Metastatic Breast Carcinoma in the Brain (tissue), 10 donors: ENCODE data around the genes CGNL1 and ALDH1A2.

DNA sequence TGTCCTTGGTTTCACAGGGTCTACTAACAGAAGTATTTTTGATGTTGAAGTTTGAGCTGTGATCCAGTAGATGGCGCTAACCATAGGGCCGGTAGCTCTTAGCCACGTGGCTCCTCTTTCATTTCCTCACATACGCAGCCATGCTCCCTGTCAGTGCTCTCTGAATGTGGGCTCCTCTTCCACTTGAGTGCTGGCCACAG lies 18.4 kb upstream of the DNAAF4 start:
- PRO-cap, 10 experiments = no peak in any of the 10 experiments

GRCh38 chr15:55992868-55993476 lies 440 bp downstream of the NEDD4 start:
- PRO-cap, 10 experiments = peak in 6 of 10 experiments; most common plus-strand start chr15:55993108 (in 5); most common minus-strand start chr15:55993152 (in 2)

GRCh38 chr15:56244105-56244231 lies 289 bp upstream of the RFX7 start:
- PRO-cap, 10 experiments = no peak in any of the 10 experiments

DNA sequence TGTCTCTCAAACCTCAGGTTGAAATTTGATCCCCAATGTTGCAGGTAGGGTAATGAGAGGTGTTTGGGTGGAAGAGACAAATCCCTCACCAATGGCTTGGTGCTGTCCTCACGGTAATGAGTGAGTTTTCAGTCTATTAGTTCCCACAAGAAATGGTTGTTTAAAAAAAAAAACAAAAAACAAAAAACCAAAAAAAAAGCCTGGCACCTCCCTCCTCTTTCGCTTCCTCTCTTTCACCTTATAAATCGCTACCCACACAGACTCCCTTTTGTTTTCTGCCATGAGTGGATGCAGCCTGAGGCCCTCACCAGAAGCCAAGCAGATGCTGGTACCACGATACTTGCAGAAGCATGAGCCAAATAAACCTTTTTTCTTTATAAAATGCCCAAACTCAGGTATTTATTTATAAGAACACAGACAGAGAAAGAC lies 14.1 kb downstream of the ZNF280D start:
- PRO-cap, 10 experiments = no peak in any of the 10 experiments

GRCh38 chr15:56832188-56832581 lies 86.3 kb upstream of the TCF12 start:
- PRO-cap, 10 experiments = no peak in any of the 10 experiments

- PRO-cap, 10 experiments = no peak in any of the 10 experiments
Observed at GRCh38 chr15:57170640-57171373, 205.5 kb upstream of the CGNL1 start.

- PRO-cap, 10 experiments = no peak in any of the 10 experiments
Observed at GRCh38 chr15:57184940-57185785, 191.1 kb upstream of the CGNL1 start.

DNA sequence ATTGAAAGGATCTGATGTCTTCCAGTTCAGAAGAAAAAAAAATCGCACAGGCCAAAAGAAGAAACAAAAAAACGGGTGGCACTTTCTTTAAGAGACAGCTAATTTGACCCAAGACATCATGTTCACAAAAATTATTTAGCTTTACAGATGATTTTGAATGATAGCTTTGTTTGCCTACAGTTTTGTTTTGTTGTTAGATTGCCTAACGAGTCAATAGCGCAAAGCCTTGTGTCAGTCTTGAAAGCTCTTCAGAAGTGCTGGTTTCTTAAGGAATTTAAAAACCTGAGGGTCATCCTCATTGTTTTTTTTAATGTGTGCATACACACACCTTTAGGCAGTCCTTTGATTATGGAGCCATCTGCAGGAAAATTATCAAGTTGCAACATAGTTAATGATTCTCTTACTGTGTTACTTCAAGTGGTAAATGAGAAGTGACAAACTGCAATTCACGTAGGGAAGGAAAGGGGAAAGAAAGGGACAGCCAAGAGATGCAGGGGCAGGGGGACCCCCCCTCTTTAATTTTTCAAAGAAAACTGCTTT lies 162.6 kb upstream of the CGNL1 start:
- PRO-cap, 10 experiments = no peak in any of the 10 experiments

- PRO-cap, 10 experiments = no peak in any of the 10 experiments
Observed at GRCh38 chr15:57296781-57297228, 79.5 kb upstream of the CGNL1 start.

DNA sequence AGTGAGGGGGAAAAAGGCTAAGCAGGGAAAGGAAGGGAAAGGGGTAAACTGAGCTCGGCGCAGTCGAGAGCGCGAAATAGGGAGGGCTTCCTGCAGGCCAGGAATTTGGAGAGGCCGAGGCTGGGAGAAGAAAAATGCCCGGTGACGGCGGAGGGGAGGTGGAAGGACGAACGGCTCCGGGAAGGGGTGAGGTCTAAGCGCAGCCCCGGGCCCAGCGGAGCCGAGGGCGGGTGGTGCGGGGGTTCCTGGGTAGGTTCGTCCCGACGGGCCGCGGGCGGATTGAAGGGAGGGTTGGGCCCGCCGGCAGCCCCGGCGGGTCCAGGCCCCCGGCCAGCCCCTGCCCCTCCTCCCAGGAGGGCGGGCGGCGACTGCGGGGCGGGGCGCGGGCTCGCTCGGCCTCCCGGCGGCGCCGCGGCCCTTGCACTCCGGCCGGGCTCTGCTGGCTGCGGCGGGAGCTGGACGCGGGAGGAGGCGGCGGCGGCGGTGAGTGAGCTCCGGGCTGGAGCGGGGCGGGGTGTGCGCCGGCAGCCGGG lies at the start of gene CGNL1:
CGNL1 (plus strand) TSS at position 421 of the 533 bp plus-strand sequence.
- PRO-cap, 10 experiments = peak in 10 of 10 experiments; most common plus-strand start position 423 of the sequence (in 7); most common minus-strand start position 281 of the sequence (in 2)

DNA sequence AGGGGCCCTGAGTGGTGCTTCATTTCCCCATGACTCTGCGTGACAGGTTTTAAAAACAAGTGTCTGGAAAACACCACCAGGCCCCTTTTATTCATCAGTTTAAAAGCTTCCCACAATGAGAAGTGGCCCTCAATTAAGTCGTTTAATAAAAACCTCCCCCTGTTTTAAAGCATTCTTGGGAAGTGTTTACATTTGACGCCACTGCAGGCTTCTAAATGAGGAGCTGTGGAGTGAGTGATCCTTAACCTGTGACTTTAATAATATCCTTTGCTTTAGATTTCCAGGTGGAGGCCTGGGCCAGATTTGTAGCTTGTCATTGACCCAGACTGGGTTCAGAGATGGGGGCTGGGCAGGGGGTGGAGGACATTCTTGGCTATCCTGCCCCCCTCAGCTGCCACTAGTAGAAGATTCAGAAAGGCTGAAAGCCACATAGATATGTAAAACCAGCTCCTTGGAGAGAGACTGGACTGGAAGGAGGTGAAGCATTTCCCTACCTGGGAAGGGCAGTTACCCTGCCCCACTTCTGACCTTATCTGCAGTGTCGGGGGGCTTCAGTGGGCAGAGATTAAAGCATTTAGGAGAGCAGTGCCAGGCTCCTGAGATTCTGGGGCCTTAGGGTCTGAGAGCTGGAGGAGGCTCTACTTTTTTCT lies 11.4 kb downstream of the CGNL1 start:
- PRO-cap, 10 experiments = no peak in any of the 10 experiments

- PRO-cap, 10 experiments = no peak in any of the 10 experiments
Observed at GRCh38 chr15:57437398-57438076, 61.2 kb downstream of the CGNL1 start.

DNA sequence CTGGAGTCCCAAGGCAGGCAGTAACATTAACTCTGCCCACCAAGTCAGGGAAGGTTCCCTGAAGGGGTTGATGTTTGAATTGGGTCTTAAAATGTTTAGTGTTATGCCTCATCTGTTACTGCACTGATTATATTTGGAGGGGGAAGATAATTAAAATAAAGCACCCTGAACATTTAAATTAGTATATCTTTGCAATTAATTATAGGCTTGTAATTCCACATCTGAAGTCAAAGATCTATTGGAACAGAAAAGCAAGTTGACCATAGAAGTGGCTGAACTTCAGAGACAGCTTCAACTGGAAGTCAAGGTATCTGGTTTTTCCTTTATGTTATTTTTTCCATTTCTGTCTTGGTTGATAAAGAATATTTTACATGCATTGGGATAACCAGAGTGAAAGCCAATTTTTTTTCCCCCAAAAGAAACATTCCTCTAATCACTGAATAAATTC lies 75.0 kb downstream of the CGNL1 start:
- PRO-cap, 10 experiments = no peak in any of the 10 experiments

- PRO-cap, 10 experiments = no peak in any of the 10 experiments
Observed at GRCh38 chr15:57554690-57555218, 37.0 kb upstream of the MYZAP start.

DNA sequence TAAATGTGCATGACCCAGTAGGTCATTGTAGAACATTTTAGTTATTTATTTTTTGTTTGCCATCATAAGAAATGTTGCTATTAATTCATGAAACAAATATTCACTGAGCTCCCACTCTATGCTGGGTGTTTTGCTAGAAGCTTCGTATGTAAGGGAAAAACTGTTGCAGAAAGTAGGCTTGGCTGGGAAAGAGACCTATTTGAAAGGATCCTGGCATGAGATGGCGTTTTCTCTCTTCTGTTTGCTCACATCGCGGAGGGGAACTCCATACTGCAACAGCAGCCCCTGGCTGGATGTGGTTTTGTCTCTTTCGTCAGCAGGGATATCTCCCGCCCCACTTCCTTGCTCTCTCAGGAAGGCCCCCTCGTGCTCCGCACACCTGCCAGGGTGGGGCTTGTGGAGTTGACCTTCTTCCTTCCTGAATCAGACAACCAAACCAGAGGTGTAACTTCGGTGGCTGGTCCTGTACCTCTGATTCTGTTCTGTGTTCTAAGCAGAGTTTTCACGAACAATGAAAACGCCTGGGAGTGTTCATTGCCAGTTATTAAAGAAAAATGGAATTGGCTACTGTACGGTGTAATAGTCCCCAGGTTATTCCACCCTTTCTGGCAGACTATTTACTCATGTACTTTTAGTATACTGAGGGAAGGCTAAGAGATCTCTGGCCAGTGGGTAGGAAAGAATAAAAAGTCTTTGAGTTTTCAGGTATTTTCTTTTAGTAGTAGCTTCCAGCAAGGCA lies 26.3 kb upstream of the MYZAP start:
- PRO-cap, 10 experiments = no peak in any of the 10 experiments

- PRO-cap, 10 experiments = no peak in any of the 10 experiments
Observed at GRCh38 chr15:57592891-57593592, 1.3 kb downstream of the MYZAP start.

GRCh38 chr15:57594635-57595378 lies 3.1 kb downstream of the MYZAP start:
- PRO-cap, 10 experiments = no peak in any of the 10 experiments

DNA sequence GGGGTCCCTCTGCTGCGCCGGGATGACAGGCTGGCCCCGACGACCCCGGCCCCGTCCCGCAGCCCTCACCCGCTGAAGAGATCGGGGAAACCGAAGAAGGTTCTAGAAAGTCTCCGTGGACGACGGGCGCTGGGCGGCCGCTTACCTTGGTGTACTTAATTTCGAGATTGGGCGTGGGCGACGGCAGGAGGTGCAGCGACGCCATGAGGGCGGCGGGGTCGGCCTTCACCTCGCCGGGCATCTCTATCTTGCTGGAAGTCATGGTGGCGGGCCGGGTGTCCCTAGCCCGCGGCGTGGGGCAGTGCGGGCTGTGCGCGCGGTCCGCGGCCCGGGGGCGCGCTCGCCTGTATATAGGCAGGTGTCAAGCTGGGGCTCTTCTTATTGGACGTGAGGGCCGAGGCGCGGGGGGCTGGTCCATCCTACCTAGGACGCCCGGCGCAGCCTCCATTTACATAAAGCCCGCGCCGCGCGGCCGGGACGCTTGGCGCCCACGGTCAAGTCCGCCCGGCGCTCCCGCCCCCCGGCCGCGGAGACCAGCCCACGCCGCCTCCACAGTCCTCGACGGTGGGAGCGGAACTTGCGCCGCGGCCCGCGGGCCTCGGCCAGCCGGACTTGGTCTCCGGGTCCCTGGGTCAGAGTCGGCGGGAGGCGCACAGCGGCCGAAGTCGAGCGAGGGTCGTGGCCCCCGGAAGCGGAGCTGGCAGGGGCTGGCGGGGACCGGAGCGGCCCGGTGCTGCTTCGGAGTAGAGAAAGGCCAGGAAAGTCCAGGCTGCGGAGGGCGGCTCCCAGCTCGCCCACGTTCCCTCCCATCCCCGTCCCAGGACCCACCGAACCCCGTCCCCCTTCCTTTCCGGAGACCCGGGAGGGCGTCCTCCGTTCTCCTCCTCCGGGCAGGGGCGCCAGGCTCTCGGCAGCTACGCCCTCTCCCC lies at the start of gene ALDH1A2:
ALDH1A2 (minus strand) TSS at position 323 of the 929 bp plus-strand sequence.
- PRO-cap, 10 experiments = peak in 2 of 10 experiments; most common plus-strand start position 484 of the sequence (in 1); most common minus-strand start position 323 of the sequence (in 2)

DNA sequence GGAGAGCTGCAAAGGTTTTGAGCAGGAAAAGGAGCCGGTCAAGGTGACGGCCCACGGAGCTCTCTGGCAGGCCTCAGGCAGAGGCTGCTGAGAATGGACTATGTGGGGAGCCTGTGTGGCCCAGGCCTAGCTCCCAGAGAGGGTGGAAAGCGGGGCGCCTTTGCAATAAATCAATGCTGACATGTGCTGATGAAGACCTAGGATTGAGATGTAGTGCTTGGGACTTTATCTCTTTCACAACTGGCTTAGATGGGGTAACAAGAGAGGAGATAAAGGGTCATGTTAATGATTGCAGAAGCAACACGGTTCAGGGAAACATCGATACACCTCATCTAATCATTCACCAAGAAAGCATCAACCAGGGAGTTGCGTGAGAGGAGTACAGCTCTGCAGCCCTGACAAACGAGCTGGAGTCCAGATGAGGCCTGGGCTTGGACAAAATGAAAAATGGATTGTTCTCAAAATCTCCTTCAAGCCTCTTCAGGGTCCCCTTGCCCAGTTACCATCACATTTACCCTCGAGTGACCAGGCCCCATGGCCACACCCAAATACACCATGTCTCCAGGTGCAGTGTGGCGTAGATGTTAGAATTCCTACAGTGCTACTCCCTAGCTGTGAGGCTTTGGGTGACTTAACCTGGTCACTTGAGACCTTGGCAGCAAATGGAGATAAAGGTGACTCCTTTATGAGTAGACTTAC lies 146.5 kb upstream of the LIPC start:
- PRO-cap, 10 experiments = no peak in any of the 10 experiments

- PRO-cap, 10 experiments = no peak in any of the 10 experiments
Observed at GRCh38 chr15:58431055-58431458, 734 bp upstream of the LIPC start.